Penis (tissue), 1 donor: ENCODE measurements around the gene DLX4.

DNA sequence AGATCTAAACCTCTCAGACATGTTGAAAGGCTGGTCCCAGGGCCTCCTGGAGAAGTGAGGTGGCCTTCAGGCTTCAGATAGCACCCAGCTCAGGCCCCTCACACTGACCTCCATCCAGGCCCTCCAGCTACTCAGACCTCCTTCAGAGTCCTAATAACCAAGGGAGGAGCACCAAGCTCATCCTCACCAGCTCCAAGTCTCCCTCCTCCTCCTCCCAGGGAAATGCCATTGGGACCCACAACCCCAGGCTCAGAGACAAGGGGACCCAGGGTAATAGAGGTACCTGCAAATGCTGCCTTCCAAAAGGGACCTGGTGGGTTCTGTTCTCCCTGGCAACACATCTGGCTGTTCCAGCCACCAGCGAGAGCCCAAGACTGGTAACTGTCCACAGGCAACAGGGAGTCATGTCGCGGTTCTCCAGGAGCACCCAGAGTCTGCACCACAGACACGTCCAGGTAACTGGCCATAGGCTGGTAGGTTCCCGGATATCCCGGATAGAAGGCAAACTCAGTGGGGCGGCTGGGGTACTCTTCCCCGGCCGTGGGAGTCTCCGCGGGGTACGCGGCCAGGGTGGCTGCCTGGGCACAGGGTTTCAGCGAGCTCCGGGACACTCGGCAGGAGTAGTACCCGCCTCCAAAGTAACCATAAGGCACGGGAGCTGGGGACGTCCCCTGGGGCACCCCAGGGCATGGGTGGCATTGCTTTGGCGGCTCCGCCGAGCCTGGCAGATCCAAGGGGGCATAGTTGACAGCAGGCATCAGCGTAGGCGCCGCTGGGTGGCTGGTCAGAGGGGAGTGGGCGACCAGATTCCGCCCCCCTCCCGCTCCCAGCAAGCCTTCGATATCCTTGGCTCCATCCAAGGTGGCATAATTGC is 603 bp downstream of the HOXB13 start:
- PRO-cap: no peak

- PRO-cap: no peak
These were observed 29.5 kb upstream of the ATP5MC1 start for GRCh38 chr17:48862862-48863687.

- PRO-cap: no peak
These were observed 1.5 kb downstream of the UBE2Z start for GRCh38 chr17:48909622-48910143.

GRCh38 chr17:48927219-48928127 is 17.2 kb downstream of the SNF8 start:
- PRO-cap: no peak

- PRO-cap: no peak
These were observed 7.0 kb upstream of the IGF2BP1 start for GRCh38 chr17:48989877-48990984.

- PRO-cap: no peak
These were observed 6.1 kb upstream of the IGF2BP1 start for GRCh38 chr17:48991101-48991538.

DNA sequence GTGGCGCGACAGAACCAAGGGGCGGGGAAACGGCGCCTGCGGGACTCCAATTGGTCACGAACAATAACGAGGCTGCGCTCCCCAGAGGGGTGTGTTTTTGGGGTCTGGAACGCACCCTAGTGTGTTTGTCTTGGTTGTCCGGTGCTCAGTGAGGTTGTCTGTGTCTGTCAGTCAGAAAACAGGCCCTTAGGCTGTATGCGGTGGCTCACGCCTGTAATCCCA is 17.5 kb downstream of the GNGT2 start:
- PRO-cap: bidirectional peak, plus-strand start at position 84 of the sequence, minus-strand start outside the sequence

GRCh38 chr17:49298126-49299086 is 63.6 kb downstream of the ZNF652 start:
- PRO-cap: no peak

DNA sequence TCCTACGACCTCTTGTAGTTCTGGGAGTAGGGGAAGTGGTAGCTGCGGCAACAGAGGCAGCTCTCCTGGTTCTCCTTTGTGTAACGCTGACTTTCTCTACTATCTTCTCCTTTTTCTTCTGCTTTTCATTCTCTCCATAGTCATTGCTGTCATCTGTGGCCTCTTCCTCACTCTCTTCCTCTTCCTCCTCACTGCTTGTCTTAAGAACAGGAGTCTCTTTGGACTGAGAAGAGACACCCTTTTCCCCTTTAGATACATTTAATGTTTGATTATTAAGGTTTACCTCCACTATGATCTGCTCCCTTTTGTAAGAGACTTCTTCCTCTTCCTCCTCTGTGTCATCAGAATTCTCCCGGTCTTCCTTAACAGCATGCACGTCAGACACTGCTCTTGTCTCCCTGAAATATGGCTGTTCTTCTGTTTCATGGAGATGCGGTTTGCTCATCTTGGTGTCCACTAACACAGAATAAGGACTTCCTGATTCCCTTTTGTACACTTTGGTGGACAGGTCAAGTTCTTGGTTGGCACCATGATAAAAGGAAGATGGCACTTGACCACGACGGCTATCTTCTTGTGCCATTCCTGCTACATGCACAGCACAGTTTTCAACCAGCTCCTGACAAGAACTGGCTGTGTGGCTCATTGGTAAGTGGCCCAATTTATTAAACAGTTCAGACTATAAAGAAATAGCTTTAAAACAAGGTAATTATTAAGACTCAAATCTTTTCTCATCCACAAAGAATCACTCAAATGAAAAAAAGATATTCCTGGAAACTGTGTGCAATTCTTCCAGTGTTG is 44.8 kb downstream of the ZNF652 start:
- PRO-cap: no peak

- PRO-cap: no peak
These were observed 1.6 kb downstream of the ZNF652 start for GRCh38 chr17:49360426-49360827.

GRCh38 chr17:49393471-49394122 is 21.1 kb downstream of the PHB1 start:
- PRO-cap: no peak

DNA sequence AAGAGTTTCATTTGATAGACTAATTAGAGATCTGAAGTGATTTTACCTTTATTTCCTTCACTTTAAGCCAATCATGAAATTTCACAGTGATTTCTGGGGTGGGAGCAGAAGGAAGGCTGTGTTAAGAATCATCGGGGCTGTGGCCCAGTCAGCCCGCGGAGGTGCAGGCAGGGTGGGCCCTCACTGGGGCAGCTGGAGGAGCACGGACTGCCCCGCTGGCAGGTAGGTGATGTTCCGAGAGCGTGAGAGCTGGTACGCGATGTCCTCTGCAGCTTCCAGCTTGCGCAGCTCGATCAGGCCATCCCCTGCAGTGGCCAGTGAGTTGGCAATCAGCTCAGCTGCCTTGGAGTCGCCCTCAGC is 9.9 kb downstream of the PHB1 start:
- PRO-cap: no peak

DNA sequence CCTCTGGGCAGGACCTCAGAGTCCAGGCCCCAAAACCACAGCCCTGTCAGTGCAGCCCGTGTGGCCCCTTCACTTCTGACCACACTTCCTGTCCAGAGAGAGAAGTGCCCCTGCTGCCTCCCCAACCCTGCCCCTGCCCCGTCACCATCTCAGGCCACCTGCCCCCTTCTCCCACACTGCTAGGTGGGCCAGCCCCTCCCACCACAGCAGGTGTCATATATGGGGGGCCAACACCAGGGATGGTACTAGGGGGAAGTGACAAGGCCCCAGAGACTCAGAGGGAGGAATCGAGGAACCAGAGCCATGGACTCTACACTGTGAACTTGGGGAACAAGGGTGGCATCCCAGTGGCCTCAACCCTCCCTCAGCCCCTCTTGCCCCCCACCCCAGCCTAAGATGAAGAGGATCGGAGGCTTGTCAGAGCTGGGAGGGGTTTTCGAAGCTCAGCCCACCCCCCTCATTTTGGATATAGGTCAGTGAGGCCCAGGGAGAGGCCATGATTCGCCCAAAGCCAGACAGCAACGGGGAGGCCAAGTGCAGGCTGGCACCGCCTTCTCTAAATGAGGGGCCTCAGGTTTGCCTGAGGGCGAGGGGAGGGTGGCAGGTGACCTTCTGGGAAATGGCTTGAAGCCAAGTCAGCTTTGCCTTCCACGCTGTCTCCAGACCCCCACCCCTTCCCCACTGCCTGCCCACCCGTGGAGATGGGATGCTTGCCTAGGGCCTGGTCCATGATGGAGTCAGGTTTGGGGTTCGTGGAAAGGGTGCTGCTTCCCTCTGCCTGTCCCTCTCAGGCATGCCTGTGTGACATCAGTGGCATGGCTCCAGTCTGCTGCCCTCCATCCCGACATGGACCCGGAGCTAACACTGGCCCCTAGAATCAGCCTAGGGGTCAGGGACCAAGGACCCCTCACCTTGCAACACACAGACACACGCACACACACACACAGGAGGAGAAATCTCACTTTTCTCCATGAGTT is 18.3 kb downstream of the NGFR start:
- PRO-cap: no peak

GRCh38 chr17:49835354-49835686 is 12.5 kb downstream of the TAC4 start:
- PRO-cap: no peak

GRCh38 chr17:49968886-49969651 is at the start of gene DLX4:
Gene DLX4, plus strand, starts transcription at chr17:49969190.
- PRO-cap: no peak

DNA sequence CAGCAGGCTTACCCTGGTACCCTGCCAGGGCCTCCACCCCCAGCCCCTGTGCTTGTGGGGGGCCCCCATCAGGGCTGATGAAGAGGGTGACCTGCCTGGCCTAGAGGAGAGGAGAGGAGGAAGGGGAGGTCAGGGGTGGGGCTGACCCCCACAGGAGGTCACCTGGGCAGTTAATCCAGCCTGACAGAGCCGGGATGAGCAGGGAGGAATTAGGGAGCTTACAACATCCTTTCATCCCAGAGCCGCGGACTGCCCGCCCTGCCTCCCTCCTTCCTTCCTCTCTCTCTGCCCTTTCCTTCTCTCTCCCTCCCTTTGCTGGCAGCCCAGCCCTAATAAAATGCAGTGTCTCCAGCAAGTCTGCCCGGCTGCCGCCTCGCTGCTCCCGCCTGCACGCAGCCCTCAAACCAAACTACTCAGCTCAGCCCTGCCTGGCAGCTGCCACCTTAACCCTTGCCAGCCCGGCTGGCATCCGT is 7.2 kb downstream of the DLX3 start:
- PRO-cap: no peak

GRCh38 chr17:50064330-50064978 is 8.5 kb downstream of the ITGA3 start:
- PRO-cap: no peak

DNA sequence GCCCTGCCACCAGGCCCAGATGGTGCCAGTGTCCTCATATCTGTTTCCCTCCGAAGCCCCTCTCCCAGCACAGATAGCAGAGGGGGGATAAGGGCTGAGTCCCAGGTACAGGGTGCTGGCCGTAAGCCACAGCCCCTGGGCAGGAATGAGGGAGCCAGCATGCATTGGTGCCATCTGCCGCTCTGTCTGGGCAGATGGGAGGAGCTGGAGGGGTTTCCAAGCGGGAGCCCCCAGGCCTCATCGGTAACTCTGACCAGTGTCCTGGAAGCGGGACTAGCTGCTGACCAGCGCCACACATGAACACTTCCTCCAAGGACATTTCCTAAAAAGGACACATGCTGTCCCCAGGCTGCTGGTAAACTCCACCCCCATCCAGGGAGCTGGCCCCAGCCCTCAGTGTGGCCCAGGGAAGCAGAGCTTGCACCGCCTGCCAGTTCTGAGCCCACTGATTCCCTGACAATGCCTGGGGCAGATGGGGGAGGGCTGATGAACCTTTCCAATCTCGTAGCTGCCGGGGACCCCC is 16.3 kb downstream of the PDK2 start:
- PRO-cap: bidirectional peak, plus-strand start at position 396 of the sequence, minus-strand start at position 177 of the sequence

- PRO-cap: no peak
These were observed 6.0 kb upstream of the SAMD14 start for GRCh38 chr17:50135848-50136433.

DNA sequence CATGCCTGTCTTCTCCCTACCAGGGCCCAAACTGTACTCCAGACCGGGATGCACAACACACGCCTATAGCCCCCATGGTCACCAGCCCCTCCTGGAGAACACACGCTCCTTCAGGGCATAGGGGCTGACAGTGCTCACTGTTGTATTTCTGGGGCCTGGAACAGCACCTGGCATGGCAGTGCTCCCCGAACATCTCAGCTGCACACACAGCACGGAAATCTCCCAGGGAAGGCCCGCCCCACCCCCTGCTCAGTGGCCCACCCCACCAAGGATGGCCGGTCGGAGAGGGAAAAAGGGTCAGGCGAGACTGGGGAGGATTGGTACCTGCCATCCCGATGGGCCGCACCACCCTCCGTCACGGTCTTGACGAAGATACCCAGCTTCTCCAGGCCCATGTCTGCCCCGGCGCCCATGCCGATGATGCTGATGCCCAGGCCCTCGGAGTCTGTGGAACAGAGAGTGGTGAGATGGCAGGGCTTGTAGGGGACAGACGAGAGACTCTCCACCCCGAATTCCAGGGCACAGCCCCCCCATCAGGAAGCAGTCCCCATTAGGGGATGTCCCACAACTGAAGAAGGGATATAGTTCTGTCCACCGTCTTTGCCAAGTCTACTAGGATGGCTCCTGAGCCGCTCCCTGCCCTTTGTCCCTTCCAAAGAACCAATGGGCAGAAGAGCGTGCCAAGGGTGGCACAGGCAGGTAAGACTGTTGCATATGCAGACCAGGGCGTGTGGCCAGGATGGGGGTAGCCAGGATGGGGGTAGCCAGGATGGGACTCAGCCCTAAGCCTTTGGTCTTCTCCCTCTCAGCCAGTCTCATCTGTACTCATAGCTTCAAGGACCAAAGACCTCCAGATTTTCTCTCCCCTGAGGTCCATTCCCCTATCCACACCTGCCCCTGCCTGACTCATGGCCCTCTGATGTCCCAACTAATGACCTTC is 6.9 kb downstream of the PPP1R9B start:
- PRO-cap: no peak